Heart left ventricle (tissue), 7 donors: Measurements from ENCODE around the genes NOTCH1, PHPT1, FBXW5 and LCNL1.

DNA sequence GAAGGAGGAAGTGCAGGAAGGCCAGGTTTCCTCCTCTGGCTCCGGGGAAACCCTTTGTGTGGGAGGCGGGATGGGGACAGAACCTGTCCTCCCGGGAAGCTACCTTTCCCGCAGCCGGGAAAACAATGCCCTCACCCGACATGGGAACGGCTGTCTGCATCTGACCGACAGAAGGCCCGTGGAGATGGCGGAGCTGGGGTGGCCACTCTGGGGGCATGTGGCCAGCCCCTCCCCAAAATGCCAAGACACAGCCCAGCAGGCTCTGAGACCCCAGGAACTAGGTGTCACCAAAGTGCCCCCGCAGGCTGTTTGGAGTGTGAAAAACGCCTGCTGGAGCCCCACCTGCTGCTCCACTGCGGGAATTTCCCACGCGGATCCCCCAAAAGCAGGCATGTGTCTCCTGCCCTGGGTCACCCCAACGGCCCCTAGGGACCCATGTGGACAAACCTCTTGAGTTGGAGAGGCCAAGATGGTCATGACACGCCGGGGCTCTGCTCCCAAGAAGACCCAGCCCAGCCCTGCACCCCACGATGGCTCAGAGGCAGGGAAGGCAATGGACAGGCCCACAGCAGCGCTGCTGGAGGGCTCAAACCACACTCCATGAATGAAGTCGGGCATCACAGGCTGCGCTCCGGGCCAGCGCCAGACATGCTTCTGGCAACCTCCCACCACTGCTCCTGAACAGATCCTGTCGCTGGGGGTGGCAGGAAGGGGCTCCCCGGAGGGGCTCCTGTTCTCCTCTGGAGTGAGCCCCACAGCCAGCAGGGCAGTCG is 15.4 kb downstream of the NOTCH1 start:
- PRO-cap, 6 experiments, result peak in 1 of 6 experiments; most common minus-strand start position 448 of the sequence (in 1)
- RAMPAGE, long total RNA, 2 experiments, result no peak in any of the 2 experiments
- RRBS, result 26% methylated on average over 8 of the region's 27 CpGs

GRCh38 chr9:136536386-136536720 is 9.5 kb downstream of the NOTCH1 start:
- PRO-cap, 6 experiments, result no peak in any of the 6 experiments
- RAMPAGE, long total RNA, 2 experiments, result no peak in any of the 2 experiments
- RRBS, result no CpG with 5 or more reads among the region's 9 CpGs

DNA sequence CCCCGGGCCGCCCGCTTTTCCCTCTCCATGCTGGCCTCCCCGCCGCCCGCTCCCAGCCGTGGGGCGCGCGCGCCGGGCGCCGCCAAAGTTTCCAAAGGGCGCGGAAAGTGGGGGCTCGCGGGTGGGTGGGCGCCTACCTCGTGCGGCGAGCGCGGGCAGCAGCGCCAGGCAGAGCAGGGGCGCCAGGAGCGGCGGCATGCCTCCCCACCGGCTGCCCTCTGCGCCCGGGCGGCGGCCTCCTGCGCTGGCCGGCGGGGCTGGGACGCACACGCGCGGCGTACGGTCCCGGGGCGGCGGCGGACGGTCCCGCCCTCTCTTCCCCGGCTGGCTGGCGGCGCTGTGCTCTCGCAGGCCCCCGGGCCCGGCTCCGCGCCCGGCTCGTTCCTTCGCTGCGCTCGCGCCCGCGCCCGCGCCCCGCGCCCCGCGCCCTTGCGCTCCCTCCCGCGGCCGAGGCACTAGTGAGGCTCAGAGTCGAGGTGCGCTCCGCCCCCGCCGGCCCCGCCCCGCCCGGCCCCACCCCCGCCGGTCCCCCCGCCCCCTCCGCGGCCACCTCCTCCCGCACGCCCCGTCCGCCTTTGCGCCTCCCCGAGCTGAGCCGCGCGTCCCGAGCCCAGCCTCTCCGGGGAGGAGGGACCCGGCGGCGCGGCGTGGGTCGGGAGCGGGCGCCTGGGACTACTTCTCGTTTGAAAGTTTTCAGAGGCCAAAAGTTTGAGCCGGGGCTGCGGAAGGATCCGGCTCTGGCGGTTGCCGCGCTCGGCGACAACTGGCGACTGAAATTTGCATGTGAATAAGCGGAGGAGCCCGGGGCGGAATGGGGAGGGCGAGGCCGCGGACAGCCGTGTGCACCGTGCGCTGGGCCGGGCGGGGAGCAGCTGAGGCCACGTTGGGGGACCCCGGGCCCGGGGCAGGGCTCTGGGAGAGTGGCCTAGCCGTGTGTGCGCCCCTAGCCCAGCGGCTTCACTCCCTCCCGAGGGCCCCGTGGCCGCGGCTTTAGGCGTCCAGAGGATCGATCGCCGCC is at the start of gene NOTCH1:
Gene NOTCH1, minus strand, starts transcription at position 460 of the 1,018 bp plus-strand sequence.
- PRO-cap, 6 experiments, result peak in 6 of 6 experiments; most common plus-strand start position 813 of the sequence (in 5); most common minus-strand start position 460 of the sequence (in 4)
- RAMPAGE, long total RNA, 2 experiments, result no peak in any of the 2 experiments
- RRBS, result 2% methylated on average over 62 of the region's 141 CpGs

DNA sequence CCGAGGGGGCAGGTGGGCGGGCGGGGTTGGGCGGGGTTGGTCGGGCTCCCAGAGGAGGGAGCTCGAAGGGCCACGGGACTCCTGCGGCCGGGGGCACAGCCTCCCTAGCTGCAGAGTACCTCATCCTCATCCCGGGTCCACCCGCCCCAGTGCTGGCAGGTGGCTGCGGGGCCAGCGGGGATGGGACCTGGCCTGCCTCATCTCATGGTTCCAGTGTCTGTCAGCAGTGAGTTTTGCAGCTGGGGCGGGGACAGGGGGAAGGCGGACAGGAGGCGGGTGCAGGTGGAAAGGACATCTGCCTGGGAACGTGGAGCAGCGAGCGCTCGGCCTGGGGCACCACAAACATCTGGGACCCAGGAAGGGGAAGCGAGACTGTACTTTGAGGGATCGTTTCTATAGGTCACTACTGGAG is 56.3 kb upstream of the NOTCH1 start:
- PRO-cap, 6 experiments, result no peak in any of the 6 experiments
- RAMPAGE, long total RNA, 2 experiments, result no peak in any of the 2 experiments
- RRBS, result 38% methylated on average over 1 of the region's 22 CpGs

DNA sequence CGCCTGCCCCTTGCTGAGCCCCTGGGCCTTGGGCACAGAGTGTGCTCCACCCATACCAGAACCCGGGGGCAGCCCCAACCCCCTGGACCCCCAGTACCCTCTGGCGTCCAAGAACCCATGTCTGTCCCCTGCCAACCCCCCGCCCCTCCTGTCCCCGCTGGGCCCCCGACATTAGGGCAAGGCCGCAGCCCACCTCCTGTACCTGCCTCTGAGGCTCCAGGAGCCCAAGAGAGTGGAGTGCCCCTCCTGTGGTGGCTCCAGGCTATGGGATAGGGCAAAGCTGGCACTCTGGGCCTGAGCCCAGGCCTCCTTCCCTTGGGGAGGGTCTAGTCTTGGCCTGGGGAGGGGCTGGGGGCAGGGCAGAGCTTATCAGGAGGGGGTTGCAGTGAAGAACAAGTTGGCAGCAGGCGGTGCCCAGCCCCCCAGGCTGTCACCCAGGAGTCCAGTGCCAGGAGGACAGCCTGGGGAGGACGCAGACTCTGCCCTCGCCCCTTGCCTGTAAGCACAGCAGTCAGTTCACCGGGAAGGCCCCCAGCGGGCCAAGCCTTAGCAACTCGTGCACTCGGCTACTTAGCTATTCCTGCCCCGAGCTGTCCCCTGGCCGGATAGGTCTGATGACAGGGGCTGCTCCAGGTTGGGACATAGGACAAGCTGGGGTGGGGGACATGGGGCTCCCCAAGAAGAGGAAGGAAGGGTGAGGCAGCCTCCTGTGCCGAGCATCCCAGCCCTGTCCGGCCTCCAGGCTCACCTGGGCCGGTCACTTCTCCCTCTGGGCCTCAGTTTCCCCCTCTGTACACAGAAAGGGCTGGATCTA is 2.4 kb upstream of the EGFL7 start:
- PRO-cap, 6 experiments, result peak in 6 of 6 experiments; most common plus-strand start position 395 of the sequence (in 2); most common minus-strand start position 613 of the sequence (in 6)
- RAMPAGE, long total RNA, 2 experiments, result start-site peak on the minus strand in 1 of 2 experiments, centred at position 278 of the sequence, 13 reads per replicate
- RRBS, result 27% methylated on average over 4 of the region's 19 CpGs

DNA sequence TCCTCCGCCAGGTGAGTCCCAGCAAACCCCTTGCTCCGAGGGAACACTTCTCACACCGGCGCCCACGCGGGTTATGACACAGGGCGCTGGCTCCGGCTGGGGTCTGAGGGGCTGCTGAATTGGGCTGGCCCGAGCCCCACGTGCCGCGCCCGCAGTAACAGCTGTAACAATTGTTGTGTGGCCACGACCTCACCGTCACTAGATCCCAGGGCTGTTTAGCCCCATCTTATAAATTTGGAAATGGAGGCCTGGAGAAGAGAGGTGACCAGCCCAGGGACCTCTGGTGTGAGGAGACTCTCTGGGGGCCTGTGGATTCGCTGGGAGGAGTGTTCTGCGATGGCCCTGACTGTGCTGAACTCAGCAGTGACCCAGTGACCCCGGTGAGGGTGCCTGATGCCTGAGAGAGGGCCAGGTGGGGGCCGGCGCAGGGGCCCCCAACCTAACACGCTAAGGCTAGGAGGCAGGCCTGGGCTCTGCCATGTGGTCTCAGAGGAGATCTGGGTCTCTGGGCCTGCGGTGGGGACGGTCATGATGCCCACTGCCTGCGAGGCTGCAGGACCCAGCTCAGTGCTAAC is 2.1 kb downstream of the EGFL7 start:
- PRO-cap, 6 experiments, result peak in 1 of 6 experiments; most common plus-strand start position 234 of the sequence (in 1)
- RAMPAGE, long total RNA, 2 experiments, result no peak in any of the 2 experiments
- RRBS, result 61% methylated on average over 9 of the region's 24 CpGs

- PRO-cap, 6 experiments, result peak in 1 of 6 experiments; most common minus-strand start chr9:136720222 (in 1)
- RAMPAGE, long total RNA, 2 experiments, result no peak in any of the 2 experiments
- RRBS, result 47% methylated on average over 8 of the region's 19 CpGs
Observed at GRCh38 chr9:136719925-136720515, 7.6 kb downstream of the DIPK1B start.

DNA sequence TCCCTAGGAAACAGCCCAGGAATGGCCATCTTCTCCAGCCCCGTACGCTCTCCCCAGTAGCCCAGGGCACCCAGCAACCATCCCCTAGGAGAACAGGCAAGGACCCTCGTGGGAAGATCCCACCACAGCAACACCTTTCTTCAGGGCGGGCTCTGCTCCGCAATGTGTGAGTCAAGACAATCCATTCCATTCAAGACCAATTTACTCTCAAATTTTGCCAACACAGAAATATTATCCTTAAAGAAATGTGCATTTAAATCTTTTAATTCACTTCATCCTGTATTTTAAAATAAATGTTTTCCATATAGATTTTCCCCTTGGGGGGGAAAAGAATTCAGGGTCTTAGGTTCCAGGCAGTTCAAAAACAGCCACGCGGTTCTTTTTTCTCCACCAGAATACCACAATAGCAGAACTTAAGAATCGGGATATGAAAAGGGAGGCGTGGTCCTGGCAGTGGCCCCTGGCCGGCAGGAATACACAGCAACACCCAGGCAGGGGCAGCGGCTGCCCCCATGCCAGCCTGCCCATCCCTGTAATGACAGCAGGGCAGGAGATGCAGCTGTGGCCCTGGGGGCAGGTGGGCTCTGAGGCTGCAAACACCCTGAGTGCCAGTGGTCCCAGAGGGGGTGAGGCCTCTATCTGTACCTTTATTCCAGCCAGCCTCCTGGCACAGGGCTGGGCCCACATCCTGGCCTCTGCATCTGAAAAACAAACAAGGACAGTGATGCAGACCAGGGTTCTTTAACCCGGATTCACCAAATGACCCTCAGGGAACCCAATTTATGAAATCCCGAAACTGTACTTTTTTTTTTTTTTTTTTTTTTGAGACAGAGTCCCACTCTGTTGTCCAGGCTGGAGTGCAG is 12.3 kb downstream of the DIPK1B start:
- PRO-cap, 6 experiments, result no peak in any of the 6 experiments
- RAMPAGE, long total RNA, 2 experiments, result no peak in any of the 2 experiments
- RRBS, result no CpG with 5 or more reads among the region's 13 CpGs

GRCh38 chr9:136728086-136728456 is 14.7 kb downstream of the LCN10 start:
- PRO-cap, 6 experiments, result peak in 6 of 6 experiments; most common plus-strand start chr9:136728317 (in 6); most common minus-strand start chr9:136728184 (in 6)
- RAMPAGE, long total RNA, 2 experiments, result no peak in any of the 2 experiments
- RRBS, result 2% methylated on average over 17 of the region's 53 CpGs

DNA sequence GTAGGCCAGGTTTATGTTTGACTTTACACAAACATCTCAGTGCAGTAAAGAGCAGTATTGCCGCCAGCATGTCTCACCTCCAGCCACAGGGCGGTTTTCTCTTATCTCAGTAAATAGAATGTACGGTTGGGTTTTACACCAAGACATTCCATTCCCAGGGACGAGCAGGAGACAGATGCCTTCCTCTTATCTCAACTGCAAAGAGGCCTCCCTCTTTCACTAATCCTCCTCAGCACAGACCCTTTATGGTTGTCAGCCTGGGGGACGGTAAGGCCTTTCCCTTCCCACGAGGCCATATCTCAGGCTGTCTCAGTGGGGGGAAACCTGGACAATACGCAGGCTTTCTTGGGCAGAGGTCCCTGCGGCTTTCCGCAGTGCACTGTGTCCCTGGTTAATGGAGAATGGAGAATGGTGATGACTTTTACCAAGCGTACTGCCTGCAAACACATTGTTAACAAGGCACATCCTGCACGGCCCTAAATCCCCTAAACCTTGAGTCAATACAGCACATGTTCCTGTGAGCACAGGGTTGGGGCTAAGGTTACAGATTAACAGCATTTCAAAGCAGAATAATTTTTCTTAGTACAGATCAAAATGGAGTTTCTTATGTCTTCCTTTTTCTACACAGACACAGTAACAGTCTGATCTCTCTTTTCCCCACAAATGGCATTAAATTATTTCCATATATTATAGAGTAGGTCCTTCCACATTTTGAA is 1.9 kb upstream of the TMEM141 start:
- PRO-cap, 6 experiments, result no peak in any of the 6 experiments
- RAMPAGE, long total RNA, 2 experiments, result no peak in any of the 2 experiments
- RRBS, result no CpG with 5 or more reads among the region's 11 CpGs

DNA sequence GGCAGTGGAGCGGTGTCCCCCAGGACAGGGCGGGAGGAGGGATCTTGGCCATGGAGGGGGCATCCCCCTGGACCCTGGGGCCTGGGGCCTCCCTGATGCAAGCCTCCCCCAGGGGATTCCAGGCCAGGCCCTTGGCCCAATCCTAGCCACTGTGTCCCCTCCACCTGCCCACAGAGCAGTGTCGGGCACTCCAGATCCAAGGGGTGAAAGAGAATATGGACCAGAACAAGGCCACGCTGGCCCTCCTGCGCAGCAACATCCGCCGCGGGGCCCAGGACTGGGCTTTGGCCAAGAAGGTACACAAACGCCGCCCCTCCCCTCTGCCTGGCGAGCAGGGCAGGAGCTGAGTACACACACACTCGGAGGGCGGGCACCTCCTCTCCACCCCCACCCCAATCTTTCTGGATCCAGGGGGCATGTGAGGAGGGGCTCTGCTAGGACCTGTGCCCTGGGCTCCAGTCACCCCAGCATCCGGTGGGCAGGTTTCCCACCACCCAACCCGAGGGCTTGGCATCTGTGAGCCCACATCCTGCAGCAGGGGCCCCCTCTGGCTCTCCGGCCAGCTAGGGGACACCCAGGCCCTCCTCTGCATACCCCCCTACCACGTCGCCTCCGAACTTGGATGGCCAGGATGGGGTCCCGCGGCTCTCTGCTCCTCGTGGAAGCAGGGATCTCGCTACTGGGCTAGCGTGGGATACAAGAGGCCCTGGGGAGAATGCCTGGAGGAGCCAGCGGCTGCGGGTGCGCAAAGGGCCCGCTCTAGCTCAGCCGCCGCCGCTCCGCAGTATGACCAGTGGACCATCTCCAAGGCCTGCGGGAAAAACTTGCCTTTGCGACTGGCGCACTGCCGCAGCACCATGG is 3.0 kb downstream of the CCDC183 start:
- PRO-cap, 6 experiments, result no peak in any of the 6 experiments
- RAMPAGE, long total RNA, 2 experiments, result no peak in any of the 2 experiments
- RRBS, result 16% methylated on average over 3 of the region's 36 CpGs

- PRO-cap, 6 experiments, result peak in 6 of 6 experiments; most common plus-strand start chr9:136849409 (in 4); most common minus-strand start chr9:136849543 (in 4)
- RAMPAGE, long total RNA, 2 experiments, result start-site peak on the plus strand in 2 of 2 experiments, at chr9:136849399-136849853 at its widest, 1,331 to 8,106 reads per replicate
- RRBS, result 2% methylated on average over 8 of the region's 53 CpGs
Observed at GRCh38 chr9:136849318-136849895, at the start of gene PHPT1. PHPT1 (plus strand) TSS chr9:136849409.

DNA sequence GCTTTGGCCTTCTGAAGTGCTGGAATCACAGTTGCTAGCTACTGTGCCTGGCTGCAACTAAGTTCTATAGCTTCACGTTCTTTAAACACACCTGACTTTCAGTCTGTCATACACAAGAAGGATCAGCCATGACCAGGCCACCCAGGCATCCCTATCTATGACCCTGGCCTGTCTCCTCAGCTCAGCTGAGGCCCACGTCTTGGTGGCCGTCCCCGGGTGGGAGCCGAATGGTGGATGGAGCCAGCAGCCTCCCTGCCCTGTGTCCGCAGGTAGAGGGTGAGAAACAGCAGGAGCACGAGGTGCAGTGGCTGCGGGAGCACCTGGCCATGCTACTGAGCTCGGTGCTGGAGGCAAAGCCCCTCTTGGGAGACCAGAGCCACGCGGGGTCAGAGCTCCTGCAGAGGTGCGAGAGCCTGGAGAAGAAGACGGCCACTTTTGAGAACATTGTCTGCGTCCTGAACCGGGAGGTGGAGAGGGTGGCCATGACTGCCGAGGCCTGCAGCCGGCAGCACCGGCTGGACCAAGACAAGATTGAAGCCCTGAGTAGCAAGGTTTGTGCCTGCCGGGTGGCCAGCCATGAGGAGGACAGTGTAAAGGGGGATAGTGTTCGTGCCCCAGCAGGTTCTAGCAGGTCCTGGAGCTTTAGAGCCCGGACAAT is 24.4 kb downstream of the FBXW5 start:
- PRO-cap, 6 experiments, result no peak in any of the 6 experiments
- RAMPAGE, long total RNA, 2 experiments, result no peak in any of the 2 experiments
- RRBS, result 96% methylated on average over 4 of the region's 21 CpGs

DNA sequence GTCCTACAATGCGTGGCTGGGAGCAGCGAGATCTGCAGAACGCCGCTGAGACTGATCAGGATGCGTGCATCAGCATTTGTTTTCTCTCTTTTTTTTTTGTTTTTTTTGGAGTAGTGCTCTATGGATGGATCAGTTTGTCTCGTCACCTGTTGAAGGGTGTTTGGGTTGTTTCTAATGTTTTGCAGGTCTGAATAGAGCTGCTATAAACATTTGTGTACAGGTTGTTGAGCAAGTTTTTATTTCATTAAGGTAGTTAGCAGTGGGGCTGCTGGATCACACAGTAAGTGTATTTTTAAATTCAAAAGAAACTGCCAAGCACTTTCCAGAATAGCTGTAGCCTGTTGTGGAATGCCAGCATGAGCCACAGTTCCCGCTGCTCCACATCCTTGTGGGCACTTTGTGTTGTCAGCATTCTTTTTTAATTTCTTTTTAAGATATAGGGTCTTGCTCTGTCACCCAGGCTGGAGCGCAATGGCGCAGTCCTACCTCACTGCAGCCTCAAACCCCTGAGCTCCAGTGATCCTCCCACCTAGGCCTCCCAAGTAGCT is 14.6 kb downstream of the FBXW5 start:
- PRO-cap, 6 experiments, result peak in 2 of 6 experiments; most common plus-strand start position 325 of the sequence (in 2); most common minus-strand start position 279 of the sequence (in 1)
- RAMPAGE, long total RNA, 2 experiments, result no peak in any of the 2 experiments
- RRBS, result no CpG with 5 or more reads among the region's 9 CpGs

DNA sequence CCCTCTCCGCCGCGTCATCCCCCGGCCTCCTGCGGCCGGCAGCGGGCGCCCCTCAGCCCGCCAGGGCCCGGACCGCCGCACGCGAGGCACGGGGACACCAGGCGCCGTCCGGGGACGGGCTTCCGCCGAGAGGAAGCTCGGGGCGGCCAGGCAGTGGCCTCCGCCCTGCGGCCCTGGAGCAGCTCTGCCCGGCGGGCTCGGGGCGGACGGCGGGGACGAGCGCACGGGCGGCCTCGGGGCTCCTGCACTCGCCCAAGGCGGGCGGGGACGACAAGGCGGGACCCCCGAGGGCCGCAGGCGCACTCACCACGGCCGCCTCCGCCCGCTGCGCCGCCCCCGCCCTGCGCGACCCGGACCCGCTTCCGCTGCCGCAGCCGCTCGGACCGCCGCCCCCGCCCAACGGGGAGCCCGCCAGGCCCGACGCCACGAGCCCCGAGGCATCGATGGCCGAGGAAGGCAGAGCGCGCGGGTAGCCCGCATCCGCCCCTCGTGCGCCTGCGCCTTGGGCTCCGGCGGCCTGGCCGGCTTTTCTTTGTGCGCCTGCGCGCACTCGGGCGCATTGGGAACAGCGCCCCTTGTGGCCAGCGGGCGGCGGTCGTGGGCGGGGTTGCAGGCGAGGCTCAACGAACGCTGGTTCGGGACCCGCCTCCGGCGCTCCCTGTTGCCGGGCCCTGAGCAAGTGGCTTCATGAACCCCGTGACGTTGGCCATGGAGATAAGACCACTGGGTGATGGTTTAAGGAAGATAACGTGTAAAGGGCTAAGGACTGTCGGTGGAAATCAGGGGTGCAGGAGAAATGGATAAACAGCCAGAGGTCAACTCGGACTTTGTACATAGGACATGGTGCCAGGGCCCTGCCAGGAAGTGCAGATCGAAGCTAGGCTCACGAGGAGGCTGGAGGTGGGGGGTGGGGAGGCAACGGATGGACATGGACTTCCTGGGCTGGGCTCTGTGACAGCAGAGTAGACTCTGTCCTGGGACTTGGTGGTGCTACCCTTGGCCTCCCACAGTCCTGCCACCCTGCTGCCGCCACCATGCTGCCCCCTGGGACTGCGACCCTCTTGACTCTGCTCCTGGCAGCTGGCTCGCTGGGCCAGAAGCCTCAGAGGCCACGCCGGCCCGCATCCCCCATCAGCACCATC is at the start of gene FBXW5:
Gene FBXW5, minus strand, starts transcription at position 452 of the 1,142 bp plus-strand sequence.
- PRO-cap, 6 experiments, result peak in 6 of 6 experiments; most common plus-strand start position 181 of the sequence (in 3); most common minus-strand start position 401 of the sequence (in 4)
- RAMPAGE, long total RNA, 2 experiments, result start-site peak on the minus strand in 2 of 2 experiments, centred at positions 339 to 342 of the sequence, 534 to 637 reads per replicate
- RRBS, result under 1% methylated on average over 17 of the region's 114 CpGs

DNA sequence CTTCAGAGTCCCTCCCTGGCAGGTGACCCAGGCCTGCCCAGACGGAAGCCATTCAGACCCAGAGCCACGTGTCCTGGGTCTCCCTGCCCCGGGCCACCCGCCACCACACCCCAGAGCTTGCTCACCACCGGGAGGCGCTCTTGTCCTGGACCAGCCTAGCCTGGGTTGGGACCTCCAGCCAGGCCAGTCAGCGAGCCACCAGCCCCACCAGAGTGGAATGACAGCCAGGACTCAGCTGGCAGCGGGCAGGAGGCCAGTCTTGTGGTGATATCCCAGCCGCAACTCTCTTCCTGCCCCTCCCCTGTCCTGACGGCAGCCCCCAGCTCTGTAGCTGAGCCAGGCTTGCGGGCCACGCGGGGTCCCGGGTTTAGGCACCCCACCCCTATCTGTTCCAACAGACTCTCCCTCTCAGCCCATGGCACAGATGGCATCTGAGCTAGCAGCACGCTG is 1.6 kb upstream of the PTGDS start:
- PRO-cap, 6 experiments, result peak in 1 of 6 experiments; most common plus-strand start position 297 of the sequence (in 1); most common minus-strand start position 233 of the sequence (in 1)
- RAMPAGE, long total RNA, 2 experiments, result no peak in any of the 2 experiments
- RRBS, result no CpG with 5 or more reads among the region's 15 CpGs

DNA sequence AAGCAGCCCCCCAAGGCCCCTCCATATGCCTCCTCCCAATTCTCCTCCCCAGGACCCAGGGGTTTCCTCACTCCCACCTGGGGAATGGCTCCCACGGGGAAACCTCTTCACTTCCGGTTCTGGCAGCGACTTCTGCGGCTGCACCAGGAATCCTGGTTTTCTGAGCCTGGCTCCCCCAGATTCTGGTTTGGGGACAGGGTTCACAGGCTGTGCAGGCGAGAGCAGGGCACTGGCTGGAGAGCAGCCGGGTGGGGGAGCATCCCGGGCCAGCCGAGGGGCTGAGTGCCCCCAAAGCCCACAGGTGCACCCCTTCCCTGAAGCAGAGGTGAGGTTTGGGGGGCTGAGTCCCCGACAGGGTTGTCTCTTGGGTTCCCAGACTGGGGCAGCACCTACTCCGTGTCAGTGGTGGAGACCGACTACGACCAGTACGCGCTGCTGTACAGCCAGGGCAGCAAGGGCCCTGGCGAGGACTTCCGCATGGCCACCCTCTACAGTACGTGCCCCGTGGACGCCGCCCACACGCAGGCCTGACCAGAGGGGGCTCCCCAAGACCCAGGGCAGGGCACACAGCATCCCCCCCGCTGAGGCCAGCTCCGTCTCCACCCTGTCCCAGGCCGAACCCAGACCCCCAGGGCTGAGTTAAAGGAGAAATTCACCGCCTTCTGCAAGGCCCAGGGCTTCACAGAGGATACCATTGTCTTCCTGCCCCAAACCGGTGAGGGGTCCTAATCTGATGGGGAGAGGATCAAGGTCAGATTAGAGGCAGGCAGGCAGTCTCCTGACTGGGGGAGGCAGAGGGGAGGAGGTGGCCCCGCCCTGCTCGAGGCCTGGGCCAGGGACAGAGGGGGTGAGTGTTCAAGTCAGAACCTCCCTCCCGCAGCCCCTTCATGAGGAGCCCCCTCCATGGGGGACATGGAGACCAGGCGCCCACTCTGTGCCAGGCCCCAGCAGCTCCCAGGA is 2.5 kb downstream of the PTGDS start:
- PRO-cap, 6 experiments, result no peak in any of the 6 experiments
- RAMPAGE, long total RNA, 2 experiments, result start-site peak on the plus strand in 1 of 2 experiments, centred at position 388 of the sequence, 1,527 reads per replicate
- RRBS, result no CpG with 5 or more reads among the region's 30 CpGs

DNA sequence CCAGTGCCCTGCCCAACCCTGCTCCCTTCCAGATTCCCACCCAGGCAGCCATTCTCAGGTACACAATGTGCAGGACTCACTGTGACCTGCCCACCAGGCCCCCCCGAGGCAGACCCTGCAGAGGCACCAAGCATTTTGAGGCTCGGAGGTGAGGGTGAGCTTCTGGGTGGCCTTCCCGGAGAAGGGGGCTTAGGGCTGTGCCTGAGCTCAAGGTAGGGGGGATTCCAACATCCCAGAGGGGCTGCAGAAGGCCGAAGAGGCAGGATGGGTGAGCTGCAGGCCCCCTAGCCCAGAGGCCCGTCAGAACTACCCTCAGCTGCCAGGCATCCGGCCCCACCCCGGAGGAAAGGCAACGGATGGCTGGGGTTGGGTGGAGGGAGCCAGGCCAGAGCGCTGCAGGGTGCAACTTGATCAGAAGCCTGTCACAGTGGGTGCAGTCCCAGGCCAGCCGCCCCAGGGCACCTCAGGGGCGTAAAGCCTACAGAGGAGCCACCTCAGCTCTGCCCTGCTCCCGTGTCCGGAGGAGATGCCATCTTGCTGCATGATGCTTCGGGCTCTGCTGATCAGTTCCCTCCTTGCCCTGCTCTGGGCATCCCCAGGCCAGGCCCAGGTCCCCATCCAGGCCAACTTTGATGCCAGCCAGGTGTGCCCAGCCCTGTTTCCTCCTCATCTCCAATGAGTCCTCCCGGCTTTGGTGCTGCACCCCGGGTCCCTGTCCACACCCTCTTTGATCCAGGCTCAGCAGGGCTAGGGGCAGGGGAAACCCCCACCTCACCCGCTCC is at the start of gene LCNL1:
Gene LCNL1, plus strand, starts transcription at position 603 of the 782 bp plus-strand sequence.
- PRO-cap, 6 experiments, result peak in 5 of 6 experiments; most common plus-strand start position 388 of the sequence (in 4); most common minus-strand start position 308 of the sequence (in 2)
- RAMPAGE, long total RNA, 2 experiments, result no peak in any of the 2 experiments
- RRBS, result no CpG with 5 or more reads among the region's 17 CpGs

GRCh38 chr9:136986048-136986315 is 3.2 kb downstream of the LCNL1 start:
- PRO-cap, 6 experiments, result no peak in any of the 6 experiments
- RAMPAGE, long total RNA, 2 experiments, result no peak in any of the 2 experiments
- RRBS, result 26% methylated on average over 12 of the region's 17 CpGs

- PRO-cap, 6 experiments, result no peak in any of the 6 experiments
- RAMPAGE, long total RNA, 2 experiments, result no peak in any of the 2 experiments
- RRBS, result 32% methylated on average over 14 of the region's 101 CpGs
Observed at GRCh38 chr9:136994284-136995363, 1.7 kb downstream of the CLIC3 start.